Occipital lobe (tissue), 2 donors: ENCODE measurements around a stretch of chr15.

- RAMPAGE, long total RNA = no peak
Observed at GRCh38 chr15:68700341-68701234, 120.1 kb downstream of the ANP32A start.

GRCh38 chr15:68784153-68784617, 36.5 kb downstream of the ANP32A start:
- RAMPAGE, long total RNA = no peak

DNA sequence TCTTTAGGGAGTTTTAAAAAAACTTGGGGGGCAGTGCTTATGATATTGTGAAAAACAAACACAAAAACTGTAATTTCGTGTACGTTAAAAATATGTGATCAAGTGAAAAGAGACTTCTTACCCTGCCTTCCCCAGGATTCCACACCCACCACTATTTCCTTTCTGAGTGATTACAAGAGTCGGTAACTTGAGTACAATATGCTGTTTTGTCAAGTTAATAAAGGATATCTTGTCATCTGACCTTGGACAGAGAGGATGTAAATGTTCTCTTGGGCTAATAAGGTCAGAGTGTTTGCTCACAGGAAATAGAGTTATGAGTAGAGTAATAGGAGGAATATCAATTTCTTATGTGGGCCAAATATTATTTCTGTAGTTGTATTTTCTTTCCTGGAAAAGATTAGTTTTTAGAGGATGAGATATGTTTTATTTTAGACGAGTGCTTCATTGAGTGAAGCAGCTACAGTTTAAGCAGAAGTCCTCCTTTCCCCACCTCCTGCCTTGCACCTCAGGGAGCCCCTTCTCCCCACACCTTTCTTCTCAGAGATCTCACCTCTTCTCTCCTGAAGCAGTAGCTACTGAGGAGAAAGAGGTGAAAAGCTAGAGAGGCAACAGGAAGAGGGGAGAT, 68.2 kb downstream of the NOX5 start:
- RAMPAGE, long total RNA = no peak

GRCh38 chr15:69154630-69155256, 5.7 kb upstream of the GLCE start:
- RAMPAGE, long total RNA = no peak

- RAMPAGE, long total RNA = no peak
Observed at GRCh38 chr15:69255731-69256223, 42.9 kb upstream of the PAQR5 start.

- RAMPAGE, long total RNA = no peak
Observed at GRCh38 chr15:69290698-69291250, 7.9 kb upstream of the PAQR5 start.

GRCh38 chr15:69296473-69297267, 2.0 kb upstream of the PAQR5 start:
- RAMPAGE, long total RNA = no peak

DNA sequence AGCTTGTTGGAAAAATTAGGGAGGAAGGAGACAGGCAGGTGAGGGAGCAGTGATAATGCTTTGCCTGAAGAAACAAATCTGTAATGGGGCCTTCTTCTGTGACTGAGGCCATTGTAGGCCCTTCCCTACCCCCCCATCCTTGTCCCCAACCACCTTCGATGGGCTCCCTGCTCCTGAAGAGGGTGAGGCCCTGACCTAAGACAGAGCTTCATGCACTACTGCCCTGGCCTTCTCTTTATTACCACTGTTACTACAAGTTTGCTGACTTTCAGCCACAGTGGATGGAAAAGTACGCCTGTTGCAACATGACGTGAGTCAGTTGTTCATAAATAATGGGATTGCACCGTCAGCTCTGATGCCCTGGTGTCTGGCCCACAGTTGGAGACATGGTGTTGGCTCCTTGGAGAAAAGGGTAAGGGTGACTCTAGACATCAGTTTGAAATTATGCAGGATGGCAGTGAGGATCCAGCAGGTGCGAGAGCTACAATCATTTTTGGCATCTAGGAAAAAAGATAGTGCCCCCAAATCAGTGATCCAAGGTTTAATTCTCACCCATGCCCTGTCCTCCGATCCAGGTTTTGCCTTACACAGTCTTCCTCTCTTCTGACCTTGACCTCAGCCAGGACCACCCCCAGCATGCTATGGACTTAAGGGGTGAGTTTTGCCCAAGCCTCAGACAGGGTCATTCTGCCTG, 5.5 kb downstream of the PAQR5 start:
- RAMPAGE, long total RNA = no peak

DNA sequence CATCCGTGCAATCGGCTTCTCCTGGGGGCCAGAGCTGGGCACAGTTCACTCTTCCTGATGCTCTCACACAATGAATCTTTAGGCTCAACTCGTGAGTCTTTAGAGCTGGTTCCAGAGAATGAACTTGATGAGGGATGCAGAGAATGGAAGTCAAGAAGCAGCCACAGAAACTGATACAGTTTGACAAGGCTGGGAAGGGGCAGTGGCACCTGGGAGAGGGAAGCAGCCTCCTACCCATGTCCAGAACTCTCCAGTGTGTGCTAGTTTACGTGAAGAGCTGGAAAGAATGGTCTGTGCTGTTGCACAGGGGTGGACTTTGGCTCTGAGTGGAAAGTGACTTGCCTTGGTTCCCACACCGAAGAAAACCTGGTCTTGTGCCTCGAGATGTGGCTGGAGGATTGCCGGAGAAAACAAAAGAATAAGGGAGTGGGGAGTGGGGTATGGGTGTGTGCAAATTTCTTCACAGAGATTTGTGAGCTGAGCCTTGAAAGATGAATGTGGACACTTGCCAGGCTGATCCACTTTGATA, 38.0 kb downstream of the RPLP1 start:
- RAMPAGE, long total RNA = no peak

DNA sequence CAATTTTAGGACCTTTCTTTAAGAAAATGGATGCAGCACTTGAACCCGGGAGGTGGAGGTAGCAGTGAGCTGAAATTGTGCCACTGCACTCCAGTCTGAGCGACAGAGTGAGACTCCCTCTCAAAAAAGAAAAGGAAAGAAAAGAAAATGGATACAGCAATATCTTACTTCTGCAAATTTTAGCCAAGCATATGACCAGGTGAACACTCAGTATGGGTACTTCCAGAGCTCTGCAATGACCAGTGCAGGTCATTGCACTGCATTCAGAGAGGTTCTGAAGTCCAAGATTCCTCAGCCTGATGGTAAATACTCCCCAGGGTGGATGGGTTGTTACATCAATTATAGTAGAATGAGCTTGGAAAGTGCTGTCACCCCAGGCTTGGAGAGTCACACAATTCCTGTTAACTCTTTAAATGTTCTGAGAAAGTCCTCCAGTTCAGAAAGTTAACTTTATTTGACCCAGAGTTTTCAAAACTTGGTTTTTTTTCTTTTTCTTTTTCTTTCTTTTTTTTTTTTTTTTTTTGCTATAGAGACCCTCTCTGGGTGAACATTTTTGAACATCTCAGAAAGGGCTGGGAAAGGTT, 103.7 kb downstream of the RPLP1 start:
- RAMPAGE, long total RNA = no peak

DNA sequence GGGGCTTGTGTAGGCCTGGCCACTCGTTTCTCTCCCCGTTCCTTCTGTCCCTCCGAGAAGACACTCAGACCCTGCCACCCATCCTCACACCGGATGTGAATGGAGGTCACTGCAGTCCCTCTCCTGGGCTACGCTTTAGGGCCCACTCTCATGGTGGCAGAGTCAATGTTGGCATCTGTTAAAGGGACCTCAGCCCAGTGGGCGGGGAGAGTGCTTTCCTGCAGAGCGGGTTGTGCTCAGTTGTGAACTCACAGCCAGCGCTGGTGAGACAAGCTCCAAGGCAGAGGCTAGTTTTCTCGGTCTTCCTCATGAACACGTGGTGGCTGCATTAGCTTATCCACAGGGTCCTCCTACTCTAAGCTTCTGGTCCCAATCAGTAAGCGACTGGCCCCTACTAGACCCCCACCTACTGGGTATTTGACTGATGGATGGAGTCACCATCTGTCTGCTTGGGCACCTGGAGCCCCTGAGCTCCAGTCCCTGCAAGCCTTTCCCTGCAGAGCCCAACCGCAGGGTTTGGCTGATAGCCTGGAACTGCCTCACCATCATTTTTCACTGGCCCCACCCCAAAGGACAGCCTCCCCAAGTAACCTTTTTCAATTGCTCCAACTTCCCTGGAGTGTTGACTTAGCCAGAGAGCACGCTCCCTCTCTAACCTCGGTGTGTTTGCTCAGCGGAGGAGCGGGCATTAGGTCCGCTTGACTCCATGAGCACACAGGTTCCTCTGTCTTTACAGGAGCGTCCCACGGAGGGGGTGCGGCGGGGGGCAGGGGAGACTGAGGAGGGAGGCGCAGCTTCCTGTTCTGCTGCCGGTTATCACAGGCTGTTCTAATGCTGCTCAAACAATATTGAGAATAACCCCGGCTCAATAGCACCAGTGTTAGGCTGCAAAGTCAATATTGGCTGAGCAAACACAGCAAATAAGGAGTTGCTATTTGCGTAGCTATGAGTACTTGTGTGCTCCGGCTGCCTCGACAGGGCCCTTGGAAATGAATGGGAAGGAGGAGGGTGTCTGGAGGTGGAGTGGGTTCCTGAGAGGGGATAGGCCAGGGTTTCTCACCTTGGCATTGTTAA, 141.6 kb downstream of the RPLP1 start:
- RAMPAGE, long total RNA = no peak

GRCh38 chr15:70014824-70015545, 82.7 kb downstream of the TLE3 start:
- RAMPAGE, long total RNA = no peak

GRCh38 chr15:70035585-70036204, 62.0 kb downstream of the TLE3 start:
- RAMPAGE, long total RNA = no peak

- RAMPAGE, long total RNA = no peak
Observed at GRCh38 chr15:70092491-70093075, 5.1 kb downstream of the TLE3 start.

DNA sequence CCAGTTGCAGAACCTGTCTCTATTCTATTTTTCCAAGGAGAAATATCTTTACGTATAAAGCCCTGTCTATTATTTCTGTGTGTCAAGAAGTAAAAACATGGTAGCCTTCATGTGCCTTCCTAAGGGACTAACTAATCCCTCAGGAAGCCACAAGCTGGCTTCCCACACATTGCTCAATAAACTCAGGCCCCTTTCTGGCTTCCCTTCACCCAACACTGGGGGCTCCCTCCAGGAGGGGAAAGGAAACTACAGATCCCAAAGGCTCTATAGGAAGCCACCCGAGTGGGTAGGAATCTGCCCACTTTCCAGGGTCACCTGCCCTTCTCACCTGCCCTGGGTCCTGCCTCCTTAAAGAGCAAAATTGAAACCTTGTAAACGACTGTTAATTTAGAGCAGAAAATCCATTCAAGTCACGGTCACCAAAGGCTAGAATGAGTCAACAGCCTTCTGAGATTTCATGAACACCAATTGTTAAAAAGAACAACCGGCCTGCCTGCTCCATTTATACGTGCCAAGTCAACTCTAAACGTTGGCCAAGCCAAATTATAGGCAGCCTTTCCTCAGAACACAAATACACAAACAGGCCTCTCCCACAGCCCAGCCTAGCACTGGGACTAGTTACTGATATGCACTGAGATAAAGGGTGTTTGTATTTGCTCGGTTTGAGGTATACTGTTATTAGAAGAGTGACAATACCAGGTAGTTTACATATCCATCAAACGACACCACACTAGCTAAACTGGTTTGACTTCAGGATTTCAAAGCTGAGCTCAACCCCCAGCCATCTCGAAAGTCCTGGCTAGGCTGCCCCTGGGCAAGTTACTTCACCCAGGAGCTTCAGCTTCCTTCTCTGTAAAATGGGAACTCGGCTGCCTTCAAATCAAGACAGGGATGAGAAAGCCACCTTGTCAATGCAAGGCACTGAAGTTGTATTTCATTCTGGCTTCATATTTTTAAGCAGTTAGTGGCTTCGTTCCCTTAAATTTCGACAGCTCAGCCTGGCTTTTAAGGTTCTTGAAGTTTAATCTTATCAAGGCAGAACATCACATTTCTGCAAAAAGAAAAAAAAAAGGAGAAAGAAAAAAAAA, 4.3 kb downstream of the TLE3 start:
- RAMPAGE, long total RNA = no peak

- RAMPAGE, long total RNA = no peak
Observed at GRCh38 chr15:70098213-70098492, 436 bp upstream of the TLE3 start.

DNA sequence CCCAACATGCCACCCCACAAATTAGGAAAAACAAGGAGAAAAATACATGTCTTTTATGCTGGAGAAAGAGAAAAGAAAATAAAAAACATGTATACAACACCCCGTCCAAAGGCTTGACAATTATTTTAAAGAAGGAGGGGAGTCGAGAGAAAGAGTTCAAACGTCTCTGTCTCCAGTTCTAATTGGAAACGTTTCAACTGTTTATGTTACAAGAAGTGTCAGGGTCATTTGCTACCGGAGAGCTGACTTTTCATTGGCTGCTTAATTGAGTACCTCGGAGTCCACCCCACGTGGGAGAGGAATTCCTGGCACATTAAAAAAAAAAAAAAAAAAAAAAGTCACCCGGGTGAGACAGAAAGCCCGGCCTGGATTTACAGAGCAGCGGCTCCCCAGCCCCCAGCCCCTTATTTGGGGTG, 3.7 kb upstream of the TLE3 start:
- RAMPAGE, long total RNA = no peak

DNA sequence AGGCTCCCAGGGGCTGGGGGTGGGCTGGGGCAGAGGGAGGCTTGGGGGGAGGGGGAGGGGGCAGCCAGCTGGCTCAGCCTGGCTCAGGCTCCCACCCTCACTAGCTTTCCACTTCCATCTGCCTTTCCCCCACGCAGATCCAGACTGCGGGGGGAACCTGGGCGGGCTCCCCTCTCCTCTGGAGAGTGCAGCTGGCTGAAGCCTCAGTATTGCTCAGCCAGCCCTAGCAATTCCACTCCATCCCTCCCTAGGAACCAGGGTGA, 13.9 kb upstream of the TLE3 start:
- RAMPAGE, long total RNA = no peak

DNA sequence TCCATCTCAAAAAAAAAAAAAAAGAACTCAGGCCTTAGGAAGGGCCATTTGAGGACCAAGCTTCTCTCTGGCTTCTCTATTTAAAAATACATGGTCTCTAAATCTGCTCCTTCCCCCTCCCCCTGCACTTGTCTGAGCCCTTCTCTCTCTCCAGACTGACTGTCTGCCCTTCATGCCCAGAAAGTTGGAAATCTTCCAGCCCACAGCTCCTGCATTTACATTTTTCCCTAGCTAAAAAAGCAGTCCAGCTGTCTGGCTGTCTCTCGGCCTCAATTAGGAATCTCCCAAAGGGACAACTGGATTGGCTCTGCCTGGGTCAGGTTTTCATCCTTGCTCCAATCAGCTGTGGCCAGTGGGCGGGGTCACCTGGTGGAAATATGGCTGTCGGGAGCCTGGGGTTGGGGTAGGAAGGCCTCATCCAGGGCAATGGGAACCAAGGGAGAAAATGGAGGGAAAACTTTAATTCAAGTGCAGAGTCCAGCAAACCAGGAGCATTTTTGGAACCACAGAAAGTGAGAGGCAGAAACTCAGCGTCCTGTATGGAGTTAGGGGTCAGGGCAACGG, 50.8 kb upstream of the TLE3 start:
- RAMPAGE, long total RNA = no peak

DNA sequence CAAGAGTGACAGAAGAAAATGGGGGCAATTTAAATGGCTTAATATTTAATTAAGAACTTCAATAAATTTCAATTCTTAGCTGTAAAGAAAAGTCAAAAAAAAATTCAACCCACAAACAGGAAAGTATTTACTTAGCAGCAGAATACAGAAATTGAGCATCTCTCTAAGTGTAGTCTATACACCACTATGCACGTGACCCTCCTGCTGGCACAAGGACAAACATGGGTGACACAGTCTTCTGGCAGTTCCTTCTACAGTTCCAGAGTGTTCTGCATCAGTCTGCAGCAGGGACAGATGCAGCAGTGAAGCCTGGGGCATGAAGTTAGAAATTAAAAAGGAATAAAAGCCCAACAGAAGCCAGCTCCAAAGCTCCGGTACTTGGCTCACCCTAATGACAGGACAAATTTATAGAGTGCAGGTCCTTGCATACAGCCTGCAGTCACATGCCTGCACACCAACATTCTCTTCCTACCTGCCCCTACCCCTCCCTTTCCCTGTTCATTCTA, 15.2 kb downstream of the UACA start:
- RAMPAGE, long total RNA = no peak